Left lobe of liver (tissue), 1 donor: ENCODE data around the genes NFS1, CNBD2 and AAR2.

GRCh38 chr20:35545645-35546771 is 4.1 kb downstream of the ERGIC3 start:
- PRO-cap = no peak

- PRO-cap = no peak
Measured at GRCh38 chr20:35559947-35560776, 18.3 kb downstream of the ERGIC3 start.

- PRO-cap = no peak
Measured at GRCh38 chr20:35640578-35641712, 23.8 kb downstream of the CPNE1 start.

DNA sequence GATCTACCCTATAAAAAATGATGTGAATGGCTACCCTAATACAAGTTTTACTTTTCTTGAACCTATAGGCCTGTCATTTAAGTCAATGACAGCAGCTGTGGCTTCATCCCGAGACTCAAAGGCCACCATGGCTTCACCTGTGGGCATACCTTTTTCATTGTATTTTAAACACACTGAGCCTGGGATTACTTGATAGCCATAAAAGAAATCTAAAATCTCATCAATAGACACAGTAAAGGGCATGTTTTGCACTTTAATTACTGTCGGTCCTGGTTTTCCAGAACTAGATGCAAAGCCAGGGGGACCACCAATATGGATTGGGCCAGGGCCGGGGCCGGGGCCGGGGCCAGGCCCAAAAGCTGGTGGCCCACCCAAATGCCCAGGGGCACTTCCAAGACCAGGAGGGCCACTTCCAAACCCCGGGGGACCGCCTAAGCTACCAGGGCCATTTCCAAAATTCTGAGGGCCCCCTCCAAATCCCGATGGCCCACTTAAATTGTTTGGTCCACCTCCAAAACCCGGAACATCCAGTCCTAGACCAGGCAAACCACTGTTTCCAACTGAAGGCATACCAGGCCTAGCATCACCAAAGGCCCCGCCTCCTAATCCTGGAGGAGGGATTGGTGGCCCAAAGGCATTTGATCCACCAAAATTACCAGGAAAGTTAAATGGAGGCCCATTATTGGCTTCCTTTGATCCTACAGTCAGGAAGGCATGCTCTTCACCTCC is 12.0 kb downstream of the CPNE1 start:
- PRO-cap = no peak

DNA sequence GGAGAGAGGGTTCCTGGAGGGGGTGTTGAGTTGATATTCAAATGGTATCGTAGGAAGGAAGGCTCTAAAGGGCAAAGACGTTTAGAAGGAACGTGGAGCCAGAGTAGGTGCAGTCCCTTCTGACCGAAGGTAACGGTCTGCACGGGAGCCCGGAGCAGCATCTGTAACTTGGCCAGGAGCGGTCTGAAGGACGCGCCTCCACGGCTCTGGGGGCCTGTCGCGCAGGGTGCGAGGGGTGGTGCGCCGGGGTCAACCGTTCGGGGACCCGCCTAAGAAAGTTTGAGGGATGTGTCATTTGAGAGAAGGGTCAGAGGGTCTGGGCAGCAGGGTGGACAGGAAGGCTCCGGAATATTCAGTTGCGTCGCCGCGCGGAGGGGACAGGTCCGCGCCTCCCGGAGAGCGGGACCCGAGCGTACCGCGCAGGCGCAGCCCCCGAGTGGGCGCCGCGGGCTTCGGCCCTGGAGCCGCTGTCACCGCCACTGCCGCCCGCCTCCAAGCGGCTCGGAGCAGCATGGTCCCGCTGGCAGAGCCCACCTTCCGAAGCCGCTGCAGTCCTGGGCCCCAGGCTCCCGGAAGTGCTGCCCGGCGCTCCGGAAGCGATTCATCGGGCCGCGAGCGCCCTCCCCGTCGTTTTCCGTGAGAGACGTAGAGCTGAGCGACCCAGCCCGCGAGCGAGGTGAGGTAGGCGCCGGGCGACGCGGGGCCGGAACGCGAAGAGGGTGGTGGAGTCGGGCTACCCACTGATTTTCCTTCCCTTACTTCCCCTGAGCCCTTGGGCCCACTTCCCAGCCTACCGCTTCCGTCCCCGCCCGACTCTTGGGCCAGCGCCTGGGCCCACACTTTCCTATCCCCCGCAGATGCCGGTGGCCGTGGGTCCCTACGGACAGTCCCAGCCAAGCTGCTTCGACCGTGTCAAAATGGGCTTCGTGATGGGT is at the start of gene NFS1:
Gene NFS1, minus strand, starts transcription at position 577 of the 935 bp plus-strand sequence.
- PRO-cap = bidirectional peak, plus-strand start at position 648 of the sequence, minus-strand start at position 577 of the sequence

GRCh38 chr20:35711905-35712841 is 13.0 kb downstream of the ROMO1 start:
- PRO-cap = no peak

DNA sequence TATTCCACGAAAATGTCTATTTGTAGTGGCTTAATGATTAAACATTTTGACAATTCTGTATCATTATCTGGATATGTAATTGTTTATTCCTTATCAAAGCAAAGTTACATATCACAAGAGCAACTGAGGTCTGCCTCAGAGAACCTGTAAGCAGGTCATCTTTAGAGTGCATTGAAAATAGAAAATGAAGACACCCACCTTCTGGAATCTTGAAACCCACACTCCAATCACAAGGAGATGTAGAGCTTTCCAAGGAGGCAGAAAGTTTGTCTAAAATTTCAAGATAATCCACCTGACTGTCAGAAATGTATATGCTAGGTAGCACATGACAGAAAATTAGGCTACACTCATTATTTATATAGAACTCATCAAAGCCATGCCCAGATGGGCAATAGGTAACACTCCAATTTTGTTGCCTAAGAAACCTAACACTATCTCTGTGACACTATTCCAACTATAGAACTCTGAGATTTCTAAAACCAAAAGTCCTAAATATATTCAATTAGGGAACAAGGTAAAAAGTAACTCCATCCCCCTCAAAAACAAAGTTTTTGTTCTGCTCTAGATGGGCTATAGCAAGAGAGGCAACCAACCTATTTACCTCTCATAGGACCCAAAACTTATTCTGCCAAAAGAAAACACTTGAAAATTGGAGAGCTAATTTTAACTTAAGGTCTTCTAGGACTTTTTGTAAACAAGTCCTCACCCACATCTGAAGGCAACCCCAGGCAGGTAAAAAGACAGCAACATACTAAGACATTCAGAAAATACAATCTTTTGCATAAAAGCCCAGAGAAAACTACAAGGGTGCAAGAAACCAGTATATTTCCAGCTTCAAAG is 7.9 kb downstream of the RBM39 start:
- PRO-cap = no peak

DNA sequence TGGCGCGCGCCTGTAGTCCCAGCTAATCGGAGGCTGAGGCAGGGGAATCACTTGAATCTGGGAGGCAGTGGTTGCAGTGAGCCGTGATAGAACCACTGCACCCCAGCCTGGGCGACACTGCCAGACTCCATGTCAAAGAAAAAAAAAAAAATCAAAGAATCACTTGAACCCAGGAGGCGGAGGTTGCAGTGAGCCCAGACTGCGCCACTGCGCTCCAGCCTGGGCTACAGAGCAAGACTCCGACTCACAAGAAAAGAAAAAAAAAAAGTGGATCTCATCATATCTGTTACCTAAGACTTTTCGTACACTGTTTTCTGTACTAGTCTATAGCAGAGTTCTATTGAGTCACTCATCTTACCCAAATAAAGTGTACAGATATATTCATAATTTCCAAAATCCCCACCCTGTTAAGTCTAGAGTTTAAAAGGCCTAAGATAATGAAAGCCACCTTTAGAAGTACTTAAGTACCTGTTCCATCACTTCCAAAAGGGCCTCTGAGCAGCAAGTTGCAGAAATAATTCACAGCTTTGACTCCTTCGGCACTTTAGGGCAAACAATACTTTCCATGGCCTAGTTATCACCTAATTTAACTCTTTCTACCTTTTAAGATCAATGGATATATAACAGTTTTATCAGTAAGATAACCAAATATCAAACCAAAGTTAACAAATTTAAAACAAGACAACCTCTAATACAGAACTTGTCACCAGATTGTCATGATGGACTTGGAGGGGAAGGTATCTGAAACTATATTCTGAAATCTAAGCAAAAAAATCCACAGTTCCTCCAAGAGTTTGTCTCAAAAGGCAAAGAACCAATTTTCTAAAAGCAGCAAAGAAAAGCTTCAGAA is 3.8 kb downstream of the RBM39 start:
- PRO-cap = no peak

DNA sequence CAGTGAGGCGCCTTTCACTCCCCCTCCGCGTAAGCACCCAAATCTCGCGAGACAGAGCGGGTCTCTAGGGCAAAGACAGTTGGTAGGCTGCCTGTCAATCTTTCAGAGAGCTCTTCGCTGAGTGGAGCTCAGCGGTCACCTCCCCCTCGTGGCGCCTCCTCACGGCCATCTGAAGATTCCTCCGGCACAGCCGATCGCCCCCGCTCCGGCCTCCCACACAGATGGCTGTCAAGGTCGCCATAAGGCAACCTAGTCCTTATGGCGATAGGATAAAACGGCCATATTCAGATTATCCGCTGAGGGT is 326 bp upstream of the RBM39 start:
- PRO-cap = bidirectional peak, plus-strand start at position 168 of the sequence, minus-strand start outside the sequence; unidirectional peak, plus-strand start at position 259 of the sequence

DNA sequence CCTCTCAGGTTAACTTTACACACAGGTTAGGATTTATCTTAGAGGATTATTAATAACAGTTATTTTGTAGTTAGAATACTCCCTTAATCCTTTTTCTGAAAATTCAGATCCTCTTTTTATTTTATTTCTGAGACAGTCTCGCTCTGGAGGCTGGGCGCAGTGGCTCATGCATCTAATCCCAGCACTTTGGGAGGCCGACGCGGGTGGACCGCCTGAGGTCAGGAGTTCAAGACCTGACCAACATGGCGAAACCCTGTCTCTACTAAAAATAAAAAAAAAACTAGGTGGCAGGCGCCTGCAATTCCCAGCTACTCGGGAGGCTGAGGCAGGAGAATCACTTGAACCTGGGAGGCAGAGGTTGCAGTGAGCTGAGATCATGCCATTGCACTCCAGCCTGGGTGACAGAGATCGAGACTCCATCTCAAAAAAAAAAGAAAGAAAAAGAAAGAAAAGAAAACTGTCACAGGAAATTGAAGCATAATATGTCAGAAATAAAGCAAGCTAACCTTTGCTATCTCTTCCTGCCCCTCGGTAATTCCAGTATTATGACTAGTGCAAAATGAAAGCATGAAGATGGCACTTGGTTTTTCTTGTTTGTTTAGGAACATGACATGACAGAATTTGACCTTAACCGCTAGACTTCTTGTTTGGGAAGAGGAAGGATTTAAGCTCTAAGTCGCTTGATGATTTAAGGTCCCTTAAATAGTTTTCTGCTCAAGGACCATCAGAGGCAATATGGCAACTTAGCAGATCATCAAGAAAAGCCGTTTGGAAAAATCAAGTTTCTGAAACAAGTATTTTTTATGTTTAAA is 1.8 kb upstream of the RBM39 start:
- PRO-cap = no peak

GRCh38 chr20:35906820-35907633 is 47.3 kb downstream of the SCAND1 start:
- PRO-cap = no peak

DNA sequence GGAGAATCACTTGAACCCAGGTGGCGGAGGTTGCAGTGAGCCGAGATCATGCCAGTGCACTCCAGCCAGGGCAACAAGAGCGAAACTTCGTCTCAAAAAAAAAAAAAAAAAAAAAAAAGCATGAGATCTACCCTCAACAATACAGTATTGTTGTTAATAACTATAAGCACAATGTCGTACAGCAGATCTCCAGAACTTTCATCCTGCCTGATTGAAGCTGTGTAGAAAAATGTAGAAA is 26.0 kb downstream of the SCAND1 start:
- PRO-cap = no peak

DNA sequence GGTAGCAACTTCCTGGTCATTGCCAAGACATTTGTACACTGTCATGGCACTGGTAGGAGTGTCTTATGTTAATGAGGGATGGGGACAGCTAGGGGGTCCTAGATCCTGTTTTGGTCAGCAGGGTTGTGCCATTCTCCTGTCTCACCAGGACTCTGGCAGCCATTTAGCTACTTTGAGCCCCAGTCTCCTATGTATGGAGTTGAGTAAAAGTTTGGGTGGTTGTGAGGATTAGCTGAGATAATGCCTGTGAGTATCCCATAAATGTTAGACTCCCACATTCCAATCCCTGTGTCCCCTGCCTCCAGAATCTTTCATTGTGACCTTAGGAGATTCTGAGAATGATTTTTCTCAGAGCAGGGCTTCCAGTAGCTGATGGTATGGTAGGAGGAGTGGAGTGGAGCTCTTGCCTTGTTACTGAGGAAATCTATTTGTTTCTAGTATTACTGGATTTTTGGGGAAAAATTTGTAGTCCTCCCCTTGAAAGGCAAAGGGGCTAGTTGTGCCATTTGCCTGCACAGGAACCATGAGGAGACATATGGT is at the start of gene CNBD2:
Gene CNBD2, plus strand, starts transcription at position 351 of the 540 bp plus-strand sequence.
- PRO-cap = no peak

DNA sequence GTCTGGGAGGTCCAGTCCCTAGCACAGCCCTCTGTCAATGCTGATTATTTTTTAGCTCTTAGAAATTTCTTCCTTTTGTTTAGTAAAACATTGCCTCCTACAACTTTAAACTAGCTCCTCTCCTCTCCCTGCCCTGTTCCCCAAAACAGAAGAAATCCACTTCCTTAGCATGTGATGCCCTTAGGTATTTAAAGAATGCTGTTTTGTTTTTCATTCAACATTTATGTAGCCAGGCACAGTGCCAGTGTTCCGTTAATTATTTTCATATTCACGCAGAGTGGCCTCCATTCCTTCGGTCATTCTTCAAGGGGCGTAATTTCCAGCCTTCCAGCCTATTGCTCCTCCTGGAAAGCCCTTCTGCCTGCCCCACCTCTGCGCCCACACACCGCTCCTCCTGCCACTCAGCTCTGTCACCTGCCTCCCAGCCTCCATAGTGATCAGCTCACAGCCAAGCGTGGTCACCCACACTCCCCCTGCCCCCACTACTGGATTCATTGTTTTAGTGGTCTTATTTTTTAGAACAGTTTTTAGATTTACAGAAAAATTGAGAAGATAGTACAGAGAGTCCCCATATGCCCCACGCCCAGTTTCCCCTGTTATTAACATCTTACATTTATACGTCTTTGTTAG is 49.2 kb downstream of the CNBD2 start:
- PRO-cap = bidirectional peak, plus-strand start at position 437 of the sequence, minus-strand start at position 142 of the sequence

DNA sequence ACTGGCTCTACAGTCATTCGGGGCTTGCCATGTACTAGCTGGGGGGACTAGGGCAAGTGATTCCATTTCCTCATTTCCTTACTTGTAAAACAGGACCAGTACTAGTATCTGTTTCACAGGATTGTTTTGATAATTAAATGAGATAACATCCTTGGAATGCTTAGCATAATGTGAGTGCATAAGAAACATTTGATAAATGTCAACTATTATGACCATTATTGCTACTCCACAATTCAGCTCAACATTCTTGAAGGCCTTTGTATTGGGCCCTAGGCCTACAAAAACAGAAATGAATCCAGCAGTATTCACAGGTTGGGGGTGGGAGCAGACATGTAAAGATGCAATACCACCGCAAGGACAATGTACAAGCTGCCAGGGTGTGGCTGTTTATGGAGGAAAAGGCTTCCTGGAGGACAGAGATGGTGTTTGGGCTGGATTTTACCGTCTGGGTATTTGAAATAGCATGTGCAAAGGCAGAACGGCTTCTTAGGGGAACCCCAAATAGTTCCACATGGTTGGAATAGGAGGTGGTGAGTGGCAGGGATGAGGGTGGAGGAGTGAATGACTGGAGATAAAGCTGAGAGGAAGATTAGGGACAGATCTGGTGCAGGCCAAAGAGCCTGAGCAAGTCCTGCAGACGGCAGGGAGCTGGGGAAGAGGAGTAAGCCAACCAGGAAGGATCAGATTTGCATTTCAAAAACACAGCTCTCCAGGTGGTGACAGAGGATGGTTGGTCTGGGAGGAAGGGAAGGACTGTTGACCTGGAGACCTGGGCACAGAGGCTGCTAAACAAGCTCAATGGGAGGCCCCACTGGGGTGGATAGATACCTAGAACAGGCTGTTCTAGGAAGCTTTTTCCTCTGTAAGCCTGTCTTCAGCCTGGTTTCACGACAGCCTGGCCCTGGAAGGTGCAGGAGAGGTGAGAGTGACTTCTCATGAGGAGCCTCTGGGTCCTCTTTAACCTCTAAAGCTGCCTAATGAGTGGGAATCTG is 57.0 kb upstream of the EPB41L1 start:
- PRO-cap = no peak

DNA sequence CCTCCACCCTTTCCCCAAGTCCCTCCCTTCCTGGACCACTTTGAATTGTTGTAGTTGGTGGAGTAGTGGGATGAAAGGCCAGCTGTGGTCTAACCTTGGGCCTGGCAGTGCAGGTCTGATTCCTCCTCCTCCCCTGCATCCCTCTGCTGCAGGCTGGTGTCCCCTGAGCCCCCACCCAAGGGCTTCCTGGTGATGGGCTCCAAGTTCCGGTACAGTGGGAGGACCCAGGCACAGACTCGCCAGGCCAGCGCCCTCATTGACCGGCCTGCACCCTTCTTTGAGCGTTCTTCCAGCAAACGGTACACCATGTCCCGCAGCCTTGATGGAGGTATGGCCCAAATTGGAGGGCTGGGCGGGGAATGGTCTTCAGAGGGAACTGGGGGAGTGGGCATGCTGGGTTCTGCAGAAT is 35.9 kb downstream of the EPB41L1 start:
- PRO-cap = no peak

- PRO-cap = unidirectional peak, plus-strand start at chr20:36236481
Measured at GRCh38 chr20:36236234-36237408, at the start of gene AAR2. TSS of gene AAR2 (plus strand) at chr20:36236478.

- PRO-cap = no peak
Measured at GRCh38 chr20:36478807-36479771, 62.2 kb upstream of the MYL9 start.

DNA sequence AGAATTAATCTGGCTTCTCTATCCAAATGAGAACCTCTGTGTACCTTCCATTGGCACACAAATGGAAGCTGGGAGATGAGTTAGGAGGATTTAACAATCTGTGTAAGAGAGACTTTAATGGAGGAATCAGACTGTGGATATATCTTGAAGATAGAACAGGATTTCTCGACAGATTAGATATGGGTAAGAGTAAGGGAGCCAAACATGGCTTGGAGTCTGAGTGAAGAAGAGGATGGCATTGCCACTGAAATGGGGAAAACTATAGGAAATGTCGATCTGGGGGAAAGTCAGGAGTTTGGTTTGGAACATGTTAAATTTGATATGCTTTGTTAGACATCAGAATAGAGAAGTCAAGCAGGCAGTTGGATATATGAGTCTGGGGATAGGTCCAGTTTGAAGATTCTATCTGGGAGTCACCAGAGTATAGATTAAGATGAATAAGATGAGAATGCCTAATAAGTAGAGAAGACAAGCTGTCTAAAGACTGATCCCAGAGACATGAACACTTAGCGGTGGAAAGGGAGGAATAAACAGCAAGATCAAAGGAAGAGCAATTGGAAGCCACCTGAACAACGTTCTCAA is 27.6 kb upstream of the MYL9 start:
- PRO-cap = no peak

GRCh38 chr20:36540114-36540846 is 1.0 kb upstream of the MYL9 start:
- PRO-cap = no peak